ENCODE data around the genes HS6ST1 and TUBA3E.

GRCh38 chr2:127631013-127632355, 14.5 kb upstream of the GPR17 start:
- PRO-cap = bidirectional peak, plus-strand start at chr2:127631829, minus-strand start at chr2:127631709

DNA sequence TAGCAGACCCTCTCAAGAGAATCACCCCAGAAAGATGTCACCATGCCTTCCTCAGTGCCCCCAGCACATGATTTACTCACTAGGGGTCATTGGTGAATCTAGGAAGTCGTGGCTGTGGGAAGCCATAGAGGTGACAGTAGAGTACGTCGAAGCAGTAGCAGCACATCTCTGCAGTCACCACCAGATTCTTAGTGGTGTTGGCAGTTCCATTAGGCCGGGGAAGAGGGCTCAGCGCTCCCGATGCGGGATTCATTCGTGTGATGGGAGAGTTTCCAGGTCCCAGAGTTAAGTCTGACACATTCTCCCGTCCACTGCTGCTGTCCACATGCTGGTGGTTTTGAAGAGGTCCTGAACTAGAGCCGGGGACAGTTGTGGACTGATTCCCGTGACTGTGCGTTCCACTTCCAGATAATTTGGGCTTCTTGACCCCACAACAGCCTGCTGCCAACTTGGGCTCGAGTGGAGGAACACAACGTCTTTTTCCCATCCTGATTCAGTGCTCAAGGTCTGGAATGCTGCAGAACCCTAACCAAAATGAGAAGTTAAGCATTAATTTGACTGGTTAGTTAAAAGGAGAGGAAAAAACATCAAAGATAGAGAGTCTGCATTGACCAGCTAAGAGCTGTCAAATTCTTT, 11.9 kb downstream of the AMMECR1L start:
- PRO-cap = no peak

DNA sequence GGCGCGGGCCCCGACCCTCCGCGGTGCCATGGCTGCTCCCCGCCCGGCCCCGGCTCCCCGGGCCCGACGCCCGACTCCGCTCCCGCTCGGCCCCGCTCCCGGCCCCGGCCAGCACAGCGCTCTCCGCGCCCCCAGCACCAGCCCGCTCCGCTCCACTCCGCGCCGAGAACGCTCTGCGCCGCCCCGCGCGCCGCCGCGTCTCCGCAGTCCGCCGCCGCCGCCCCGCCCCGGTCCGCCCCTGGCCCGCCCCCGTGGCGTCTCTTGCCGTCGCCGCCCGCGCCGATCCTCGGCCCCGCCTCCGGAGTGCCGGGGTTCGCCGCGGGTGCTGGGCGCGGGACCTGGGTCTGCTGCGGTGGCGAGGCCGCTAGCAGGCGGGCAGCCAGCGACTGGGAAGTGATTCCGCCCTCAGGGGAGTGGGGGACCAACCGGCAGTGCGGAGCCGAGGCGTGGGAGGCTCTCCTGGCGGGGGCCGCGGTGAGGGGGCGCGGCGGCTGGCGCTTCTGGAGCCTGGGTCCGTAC, at the start of gene HS6ST1:
TSS of gene HS6ST1 (minus strand) at position 175 of the 519 bp plus-strand sequence.
- PRO-cap = bidirectional peak, plus-strand start at position 341 of the sequence, minus-strand start at position 175 of the sequence

DNA sequence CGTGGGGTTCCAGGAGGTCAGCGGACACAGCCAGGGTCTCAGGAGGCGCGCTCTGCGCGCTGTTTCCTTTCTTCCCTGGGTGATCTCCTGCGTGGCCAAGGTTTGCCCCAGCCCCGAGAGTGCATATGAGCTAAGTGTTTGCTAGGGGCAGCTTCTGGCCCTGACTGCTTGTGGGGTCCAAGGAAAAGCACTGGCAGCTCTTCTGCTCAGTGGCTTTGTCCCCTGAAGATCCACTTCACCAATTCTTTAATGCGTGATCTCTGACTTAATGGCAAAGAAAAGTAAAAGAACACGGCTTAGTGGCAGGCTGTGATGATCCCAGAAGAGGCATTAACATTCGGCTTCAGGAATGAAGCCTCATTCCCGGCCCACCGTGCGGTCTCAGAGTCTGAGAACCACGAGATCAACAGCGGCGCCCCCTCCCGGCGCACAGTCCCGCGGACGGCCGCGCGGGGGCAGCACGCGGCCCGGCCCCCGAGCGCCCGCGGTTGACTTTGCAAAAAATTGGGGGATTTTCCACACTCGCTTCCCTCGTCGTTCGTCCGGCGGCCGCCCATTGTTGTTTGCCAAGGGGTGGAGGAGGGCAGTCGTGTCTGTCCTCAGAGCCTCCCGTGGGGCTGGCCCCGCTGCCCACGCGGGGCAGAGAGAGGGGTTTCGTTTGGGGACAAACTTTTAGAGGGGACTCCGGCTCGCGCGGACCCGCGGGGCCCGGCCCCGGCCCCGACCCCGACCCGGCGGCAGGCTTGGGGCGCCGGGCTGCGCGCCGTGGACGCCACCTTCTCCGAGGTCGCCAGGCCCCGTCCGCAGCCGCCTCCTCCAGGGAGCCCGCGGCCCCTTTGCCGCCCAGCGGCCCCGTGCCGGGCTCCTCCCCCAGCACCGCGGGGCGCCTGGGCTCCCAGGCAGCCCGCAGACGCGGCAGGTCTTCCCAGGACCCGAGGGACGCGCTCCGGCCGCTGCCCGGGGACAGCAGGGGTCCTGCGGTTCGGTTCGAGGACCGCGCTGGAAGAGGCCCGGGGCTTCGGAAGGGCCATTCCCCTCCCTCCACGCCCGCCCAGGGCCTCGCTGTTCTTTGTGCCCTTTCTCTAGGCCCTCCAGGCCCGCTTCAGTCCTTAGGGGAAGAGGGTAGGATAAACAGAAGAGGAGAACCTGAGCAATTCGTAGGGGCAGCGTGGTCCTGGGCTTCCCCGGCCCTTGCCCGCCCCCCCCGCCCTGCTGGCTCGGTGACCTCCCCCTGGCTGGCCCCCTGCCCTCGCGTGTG, 3.3 kb upstream of the HS6ST1 start:
- PRO-cap = bidirectional peak, plus-strand start at position 521 of the sequence, minus-strand start at position 332 of the sequence

GRCh38 chr2:129347736-129348222, 631.7 kb upstream of the RAB6C start:
- PRO-cap = no peak

DNA sequence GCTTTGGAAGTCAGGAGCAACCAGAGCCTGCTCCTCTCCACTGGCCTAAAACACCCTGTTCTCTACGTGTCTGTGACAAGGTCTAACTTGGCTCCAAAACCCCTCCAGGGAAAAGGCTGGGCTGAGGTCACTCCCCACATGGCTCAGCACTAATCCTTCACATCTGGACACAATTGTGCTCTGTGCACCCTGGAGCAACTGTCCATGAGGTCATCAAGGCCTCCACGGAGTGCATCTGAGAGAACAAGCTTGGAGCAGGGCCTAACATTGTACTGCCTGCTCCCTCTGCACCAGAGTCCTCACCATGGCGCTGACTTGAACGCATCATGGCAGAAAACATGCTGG, 49.8 kb upstream of the RAB6C start:
- PRO-cap = no peak

- PRO-cap = no peak
Measured at GRCh38 chr2:129938868-129939561, 40.5 kb upstream of the RAB6C start.

DNA sequence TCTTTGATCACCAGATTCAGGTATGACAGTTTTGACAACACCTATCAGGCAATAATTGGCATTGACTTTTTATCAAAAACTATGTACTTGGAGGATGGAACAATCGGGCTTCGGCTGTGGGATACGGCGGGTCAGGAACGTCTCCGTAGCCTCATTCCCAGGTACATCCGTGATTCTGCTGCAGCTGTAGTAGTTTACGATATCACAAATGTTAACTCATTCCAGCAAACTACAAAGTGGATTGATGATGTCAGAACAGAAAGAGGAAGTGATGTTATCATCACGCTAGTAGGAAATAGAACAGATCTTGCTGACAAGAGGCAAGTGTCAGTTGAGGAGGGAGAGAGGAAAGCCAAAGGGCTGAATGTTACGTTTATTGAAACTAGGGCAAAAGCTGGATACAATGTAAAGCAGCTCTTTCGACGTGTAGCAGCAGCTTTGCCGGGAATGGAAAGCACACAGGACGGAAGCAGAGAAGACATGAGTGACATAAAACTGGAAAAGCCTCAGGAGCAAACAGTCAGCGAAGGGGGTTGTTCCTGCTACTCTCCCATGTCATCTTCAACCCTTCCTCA, 818 bp downstream of the RAB6C start:
- PRO-cap = unidirectional peak, plus-strand start at position 330 of the sequence

DNA sequence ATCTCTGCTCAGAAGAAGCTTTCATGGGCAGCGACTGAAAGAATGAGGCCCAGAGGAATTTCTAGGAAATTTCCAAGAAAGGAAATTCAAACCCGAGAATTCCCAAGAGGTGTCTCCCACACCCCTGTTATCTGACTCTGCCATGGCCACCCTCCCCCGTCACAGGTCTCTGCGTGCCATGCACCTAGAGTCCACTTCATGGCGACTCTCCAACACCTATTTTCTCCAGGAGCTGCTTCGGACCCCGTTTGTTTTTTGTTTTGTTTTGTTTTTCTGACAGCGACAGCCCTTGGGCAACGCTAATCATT, 715 bp downstream of the SMPD4 start:
- PRO-cap = no peak

- PRO-cap = no peak
Measured at GRCh38 chr2:130198215-130198883, at the start of gene TUBA3E. TSS of gene TUBA3E (minus strand) at chr2:130198439.

GRCh38 chr2:130274729-130274928, 67.3 kb downstream of the CCDC115 start:
- PRO-cap = no peak

DNA sequence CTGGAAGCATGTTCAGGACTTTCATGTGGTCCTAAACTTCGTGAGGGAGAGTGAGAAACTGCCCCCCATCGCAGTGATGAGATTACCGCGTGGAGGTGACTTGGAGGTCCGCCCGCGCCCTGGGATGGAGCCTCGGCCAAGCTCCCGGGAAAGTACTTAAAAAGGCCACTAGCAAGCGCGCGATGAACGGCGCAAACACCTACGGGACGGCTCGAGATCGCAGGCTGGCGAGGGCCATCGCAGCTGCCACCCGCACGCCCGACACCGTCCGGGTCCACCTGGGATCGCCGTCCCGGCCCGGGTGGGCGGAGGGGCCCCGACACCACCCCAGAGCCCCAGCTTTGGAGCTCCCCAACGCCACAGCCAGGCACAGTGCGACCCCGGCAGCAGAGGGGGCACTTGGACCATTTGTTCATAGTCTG, 53.6 kb downstream of the CCDC115 start:
- PRO-cap = no peak

GRCh38 chr2:130375046-130375441, 19.2 kb downstream of the PTPN18 start:
- PRO-cap = no peak

- PRO-cap = no peak
Measured at GRCh38 chr2:130387762-130388130, 31.9 kb downstream of the PTPN18 start.

- PRO-cap = no peak
Measured at GRCh38 chr2:130963692-130964576, 127.2 kb downstream of the ARHGEF4 start.

DNA sequence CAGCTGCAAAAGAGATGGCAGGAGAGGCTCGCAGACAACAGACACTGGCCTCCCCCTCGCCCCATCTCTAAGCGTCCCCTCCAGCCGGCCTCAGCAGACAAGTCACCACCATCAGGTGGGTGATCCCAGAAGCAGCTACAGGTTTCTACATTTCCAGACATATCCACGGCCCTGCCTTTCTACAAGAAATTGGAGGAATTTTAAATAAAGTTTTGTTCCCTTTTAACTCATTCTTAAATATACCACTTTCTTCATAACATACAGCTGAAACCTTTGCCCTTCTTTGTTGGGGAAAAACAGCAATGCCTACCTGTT, 42.2 kb downstream of the FAM168B start:
- PRO-cap = no peak

GRCh38 chr2:131092552-131092790, 789 bp downstream of the FAM168B start:
- PRO-cap = no peak

DNA sequence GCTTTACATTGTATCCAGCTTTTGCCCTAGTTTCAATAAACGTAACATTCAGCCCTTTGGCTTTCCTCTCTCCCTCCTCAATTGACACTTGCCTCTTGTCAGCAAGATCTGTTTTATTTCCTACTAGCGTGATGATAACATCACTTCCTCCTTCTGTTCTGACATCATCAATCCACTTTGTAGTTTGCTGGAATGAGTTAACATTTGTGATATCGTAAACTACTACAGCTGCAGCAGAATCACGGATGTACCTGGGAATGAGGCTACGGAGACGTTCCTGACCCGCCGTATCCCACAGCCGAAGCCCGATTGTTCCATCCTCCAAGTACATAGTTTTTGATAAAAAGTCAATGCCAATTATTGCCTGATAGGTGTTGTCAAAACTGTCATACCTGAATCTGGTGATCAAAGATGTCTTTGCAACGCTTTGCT, 724 bp downstream of the RAB6D start:
- PRO-cap = no peak

DNA sequence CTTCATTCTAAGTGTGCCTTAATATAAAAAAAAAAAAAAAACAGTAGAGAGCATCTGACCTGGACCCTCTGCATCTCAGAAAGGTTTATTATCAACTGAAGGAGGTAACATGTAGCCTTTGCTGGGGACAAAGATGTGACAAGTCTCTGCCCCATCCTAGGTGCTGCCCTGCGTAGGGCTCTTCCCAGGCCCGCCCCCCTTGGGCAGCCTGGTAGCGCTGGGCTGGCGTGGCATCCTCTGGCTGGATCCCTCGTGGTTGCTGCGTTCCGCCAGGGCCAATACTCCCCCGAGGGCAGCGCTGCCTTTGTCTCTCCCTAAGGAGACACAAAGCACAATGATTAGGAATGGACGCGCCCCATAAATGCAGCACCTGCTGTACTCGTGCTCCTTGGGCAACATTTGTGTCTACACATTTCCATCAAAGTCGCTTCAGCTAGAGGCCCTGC, 8.0 kb downstream of the TUBA3D start:
- PRO-cap = no peak

- PRO-cap = unidirectional peak, plus-strand start at chr2:131681854
Measured at GRCh38 chr2:131681791-131682059, 154.0 kb downstream of the CCDC74A start.